ENCODE results near the gene ICAM5.

- PRO-cap = no peak
These were observed 15.5 kb downstream of the HNRNPM start for GRCh38 chr19:8460257-8460734.

DNA sequence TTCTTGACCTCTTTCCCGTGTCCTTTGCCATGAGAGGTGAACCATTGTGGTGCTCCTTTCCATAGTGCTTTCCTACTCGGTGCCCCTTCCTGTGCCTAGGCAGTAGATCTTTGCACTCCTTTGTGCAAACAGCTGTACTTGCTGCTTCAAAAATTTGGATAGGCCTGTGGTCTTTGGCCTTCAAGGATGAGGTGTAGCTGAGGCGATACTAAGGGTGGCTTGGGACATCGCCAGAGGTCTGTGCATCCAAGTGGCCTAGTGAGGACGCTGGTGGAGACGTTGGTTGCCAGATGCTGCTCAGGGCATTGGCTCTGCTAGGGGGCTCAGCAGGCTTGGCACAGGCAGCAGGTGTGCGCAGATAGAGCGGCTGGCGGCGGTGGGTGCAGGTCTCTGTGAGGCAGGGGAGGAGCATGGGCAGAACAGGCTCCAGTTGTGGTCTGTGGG lies 21.4 kb downstream of the PRAM1 start:
- PRO-cap = no peak

- PRO-cap = no peak
These were observed 2.3 kb downstream of the PRAM1 start for GRCh38 chr19:8500000-8500743.

DNA sequence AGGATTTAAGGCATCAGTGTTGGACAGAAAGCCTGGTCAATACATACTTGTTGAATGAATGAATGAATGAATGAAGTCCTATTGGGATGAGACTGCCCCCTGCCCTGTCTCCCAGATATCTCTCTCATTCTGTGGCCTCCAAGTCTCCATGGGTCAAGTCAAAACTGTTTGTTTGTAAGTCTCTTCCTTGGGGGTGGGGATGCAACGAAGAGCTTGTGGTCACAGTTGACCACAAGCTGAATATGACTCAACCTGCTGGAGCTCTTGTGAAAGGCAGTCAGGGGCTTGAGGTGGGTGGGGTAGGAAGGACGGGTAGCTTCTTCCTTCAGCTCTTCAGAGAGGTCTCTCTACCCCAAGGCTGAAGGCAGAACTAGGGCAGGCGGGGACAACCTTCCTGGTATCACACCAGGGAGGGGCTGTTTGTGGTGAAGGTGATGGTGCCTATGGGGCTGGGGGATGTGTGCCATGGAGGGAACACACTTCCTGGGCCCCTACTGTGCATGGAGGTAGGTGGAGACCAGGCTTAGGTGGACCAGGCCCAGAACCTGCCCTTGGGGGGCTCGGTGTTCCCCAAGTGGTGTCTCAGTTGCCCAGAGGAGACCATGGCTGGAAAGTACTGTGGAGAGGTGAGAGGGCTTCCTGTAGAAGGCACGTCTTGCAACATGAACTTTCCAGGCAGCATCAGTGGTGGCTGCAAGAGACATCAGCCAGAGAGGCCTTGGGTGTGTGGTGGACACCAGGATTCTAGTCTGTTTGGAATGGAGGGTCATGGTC lies 8.0 kb downstream of the MYO1F start:
- PRO-cap = no peak

- PRO-cap = no peak
These were observed 15.2 kb upstream of the SHFL start for GRCh38 chr19:10070571-10071595.

GRCh38 chr19:10114959-10115645 lies 3.6 kb downstream of the P2RY11 start:
- PRO-cap = bidirectional peak, plus-strand start at chr19:10115527, minus-strand start at chr19:10115327

- PRO-cap = no peak
These were observed 3.6 kb downstream of the EIF3G start for GRCh38 chr19:10116220-10116433.

GRCh38 chr19:10142773-10143327 lies 23.2 kb upstream of the EIF3G start:
- PRO-cap = no peak

DNA sequence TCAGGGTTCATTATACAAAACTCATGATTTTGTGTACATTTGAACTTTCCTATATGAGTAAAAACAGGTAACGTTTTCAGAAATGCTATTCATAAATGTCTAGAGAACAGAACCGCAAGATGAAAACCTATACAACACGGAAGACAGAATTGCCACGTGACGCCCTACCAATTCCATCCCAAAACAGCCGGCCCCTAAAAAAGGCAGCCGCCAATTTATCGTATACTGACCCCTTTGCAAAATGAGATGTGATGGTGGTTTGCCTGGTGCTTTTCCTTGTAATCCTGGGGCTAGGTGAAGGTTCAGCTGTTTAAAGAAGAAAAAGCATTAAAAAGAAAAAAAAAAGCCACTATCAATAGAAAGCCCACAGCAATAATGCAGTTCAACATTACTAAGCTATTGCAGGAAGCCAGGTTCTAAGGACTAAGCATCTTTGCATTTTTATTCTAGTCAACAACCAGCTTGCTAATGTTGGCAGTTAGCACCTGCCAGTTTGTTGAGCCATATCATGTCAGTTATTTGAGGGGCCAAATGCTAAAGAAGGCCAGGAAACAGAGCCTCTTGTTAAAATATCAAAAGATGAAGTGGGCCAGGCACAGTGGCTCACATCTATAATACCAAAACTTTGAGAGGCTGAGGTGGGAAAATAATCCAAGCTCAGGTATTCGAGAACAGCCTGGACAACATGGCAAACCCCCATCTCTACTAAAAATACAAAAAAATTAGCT lies 17.5 kb downstream of the DNMT1 start:
- PRO-cap = no peak

GRCh38 chr19:10237566-10238017 lies 6.5 kb upstream of the S1PR2 start:
- PRO-cap = no peak

DNA sequence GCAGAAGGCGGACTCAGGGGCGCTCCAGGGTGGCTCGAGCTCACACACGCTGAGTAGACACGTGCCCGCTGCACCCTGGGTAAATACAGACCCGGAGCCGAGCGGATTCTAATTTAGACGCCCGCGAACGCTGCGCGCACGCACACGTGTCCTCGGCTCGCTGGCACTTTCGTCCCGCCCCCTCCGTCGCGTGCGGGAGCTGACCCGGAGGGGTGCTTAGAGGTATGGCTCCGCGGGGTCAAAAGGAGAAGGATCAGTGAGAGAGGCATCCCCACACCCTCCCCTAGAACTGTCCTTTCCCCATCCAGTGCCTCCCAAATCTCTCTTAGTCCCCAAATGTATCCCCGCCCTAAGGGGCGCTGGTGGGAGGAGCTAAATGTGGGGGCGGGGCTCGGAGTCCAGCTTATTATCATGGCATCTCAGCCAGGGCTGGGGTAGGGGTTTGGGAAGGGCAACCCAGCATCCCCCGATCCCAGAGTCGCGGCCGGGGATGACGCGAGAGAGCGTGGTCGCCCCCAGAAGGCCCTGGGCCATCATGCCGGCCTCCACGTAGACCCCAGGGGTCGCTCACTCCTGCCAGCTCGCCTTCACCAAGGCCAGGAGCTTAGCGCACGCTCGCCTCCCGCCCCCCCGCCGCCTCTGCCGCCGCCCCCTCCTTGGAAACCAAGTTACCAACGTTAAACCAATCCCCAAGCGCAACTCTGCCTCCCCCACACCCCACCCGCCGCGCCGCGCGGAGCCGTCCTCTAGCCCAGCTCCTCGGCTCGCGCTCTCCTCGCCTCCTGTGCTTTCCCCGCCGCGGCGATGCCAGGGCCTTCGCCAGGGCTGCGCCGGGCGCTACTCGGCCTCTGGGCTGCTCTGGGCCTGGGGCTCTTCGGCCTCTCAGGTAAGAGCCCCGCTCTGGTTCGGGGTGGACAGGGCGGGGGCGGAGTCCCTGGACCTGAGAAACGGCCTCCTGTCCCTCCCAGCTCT lies at the start of gene ICAM5:
Gene ICAM5 (plus strand): TSS at position 713 of the 972 bp plus-strand sequence.
- PRO-cap = bidirectional peak, plus-strand start at position 116 of the sequence, minus-strand start at position 87 of the sequence; bidirectional peak, plus-strand start at position 435 of the sequence, minus-strand start at position 327 of the sequence

DNA sequence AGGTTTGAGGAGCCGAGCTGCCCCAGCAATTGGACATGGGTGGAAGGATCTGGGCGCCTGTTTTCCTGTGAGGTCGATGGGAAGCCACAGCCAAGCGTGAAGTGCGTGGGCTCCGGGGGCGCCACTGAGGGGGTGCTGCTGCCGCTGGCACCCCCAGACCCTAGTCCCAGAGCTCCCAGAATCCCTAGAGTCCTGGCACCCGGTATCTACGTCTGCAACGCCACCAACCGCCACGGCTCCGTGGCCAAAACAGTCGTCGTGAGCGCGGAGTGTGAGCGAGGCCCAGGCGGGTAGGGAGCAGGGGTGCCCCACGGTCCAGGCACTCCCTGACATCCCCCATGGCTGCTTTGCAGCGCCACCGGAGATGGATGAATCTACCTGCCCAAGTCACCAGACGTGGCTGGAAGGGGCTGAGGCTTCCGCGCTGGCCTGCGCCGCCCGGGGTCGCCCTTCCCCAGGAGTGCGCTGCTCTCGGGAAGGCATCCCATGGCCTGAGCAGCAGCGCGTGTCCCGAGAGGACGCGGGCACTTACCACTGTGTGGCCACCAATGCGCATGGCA lies 4.4 kb downstream of the ICAM5 start:
- PRO-cap = no peak

DNA sequence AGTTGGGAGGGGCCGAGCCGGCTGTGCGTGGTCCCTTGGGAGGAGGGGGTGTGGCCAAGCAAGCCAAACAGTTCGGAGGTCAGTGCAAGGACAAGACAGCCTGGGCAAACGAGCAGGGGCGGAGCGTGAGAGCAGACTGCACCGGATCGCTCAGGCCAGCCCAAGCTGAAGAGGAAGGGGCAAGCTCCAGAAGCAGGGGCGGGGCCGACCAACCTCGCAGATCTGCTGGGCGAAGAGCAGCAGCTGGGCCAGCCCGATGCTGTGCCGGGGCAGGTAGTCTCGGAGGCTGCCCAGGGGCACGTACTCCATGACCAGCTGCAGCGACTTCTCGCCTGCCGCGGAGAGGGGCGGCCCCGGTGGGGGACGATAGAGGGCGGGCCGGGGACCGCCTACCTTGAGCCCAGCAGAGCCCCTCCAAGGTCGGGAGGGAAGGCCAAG lies 13.9 kb upstream of the ICAM3 start:
- PRO-cap = no peak

- PRO-cap = no peak
These were observed 7.4 kb downstream of the CDC37 start for GRCh38 chr19:10395996-10396251.

GRCh38 chr19:10419415-10420423 lies 619 bp upstream of the PDE4A start:
- PRO-cap = bidirectional peak, plus-strand start at chr19:10419724, minus-strand start at chr19:10419775; bidirectional peak, plus-strand start at chr19:10419994, minus-strand start at chr19:10419985; bidirectional peak, plus-strand start at chr19:10420482, minus-strand start at chr19:10420215

DNA sequence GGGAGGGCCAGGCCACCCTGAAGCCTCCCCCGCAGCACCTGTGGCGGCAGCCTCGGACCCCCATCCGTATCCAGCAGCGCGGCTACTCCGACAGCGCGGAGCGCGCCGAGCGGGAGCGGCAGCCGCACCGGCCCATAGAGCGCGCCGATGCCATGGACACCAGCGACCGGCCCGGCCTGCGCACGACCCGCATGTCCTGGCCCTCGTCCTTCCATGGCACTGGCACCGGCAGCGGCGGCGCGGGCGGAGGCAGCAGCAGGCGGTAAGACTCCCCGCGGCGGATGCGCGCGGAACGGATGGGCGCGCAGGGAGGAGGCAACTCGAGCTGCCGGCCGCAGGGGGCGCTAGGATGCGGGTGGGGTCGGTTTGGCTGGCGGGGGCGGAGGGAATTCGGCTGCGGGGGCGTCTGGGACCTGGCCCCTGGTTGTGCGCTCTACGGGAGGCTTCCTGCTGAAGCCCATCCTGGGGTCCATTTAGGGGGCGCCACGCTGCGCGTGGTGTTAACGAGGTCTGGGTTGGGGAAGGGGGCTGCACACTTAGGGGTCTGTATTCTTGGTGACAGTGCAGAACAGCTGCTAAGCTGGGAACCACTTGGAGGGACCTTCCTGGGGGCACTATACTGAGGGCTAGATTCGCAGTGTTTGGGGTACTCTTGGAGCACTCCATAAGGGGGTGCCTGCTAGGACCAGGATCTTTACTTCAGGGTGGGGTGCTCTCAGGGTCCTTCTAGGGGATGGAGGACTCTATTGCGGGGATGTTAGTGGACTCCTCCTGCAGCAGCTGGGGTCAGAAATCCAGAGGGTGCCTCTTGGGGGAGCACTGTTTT lies 698 bp downstream of the PDE4A start:
- PRO-cap = bidirectional peak, plus-strand start at position 533 of the sequence, minus-strand start at position 221 of the sequence

DNA sequence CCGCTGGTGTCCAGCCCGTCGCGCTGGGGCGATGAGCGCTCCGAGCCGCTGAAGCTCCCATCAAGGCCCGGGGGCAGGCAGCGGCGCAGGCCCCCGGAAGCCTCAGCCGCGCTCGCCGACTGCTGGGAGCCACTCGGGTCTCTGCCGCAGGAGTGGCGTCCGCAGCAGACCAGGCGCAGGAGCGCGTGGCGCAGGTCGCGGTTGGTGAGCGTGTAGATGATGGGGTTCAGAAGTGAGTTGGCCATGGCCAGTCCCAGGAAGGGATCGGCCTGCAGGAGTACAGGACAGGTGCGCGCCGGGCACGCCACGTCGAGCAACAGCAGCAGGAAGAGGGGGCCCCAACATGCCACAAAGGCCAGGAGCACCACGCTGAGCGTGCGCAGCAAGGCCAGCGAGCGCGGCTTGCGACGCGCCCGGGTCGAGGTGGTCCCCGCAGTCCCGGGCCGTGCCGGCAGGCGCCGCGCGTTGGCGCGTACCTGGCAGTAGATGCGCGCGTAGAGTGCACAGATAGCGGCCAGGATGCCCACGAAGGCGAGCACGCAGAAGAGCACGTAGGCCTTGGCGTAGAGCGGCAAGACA lies 3.3 kb downstream of the S1PR5 start:
- PRO-cap = no peak

DNA sequence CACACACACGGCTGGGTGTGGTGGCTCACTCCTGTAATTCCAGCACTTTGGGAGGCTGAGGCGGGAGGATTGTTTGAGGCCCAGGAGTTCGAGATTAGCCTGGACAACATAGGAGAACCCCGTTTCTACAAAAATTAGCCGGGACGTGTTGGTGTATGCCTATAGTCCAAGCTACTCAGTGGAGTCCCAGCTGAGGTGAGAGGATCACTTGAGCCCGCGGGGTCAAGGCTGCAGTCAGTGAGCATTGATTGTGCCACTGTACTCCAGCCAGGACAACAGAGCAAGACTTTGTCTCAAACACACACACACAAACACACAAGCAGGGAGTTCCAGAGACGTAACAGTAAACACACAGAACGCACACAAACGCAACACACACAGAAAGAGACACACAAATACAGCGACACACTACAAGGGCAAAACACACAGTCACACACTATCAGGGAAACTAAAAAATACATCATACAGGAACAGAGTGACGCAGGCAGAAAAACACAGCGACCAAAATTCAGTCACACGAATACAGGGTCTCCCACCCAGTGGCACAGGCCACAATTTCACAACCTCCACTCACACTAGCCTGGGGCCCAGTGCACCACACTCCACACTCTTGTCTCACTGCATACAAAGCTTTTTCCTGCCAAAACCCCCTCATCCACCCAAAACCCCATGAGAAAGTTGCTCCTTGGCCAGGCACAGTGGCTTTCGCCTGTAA lies 1.5 kb downstream of the S1PR5 start:
- PRO-cap = no peak

- PRO-cap = no peak
These were observed 8.7 kb downstream of the ATG4D start for GRCh38 chr19:10552344-10552927.

DNA sequence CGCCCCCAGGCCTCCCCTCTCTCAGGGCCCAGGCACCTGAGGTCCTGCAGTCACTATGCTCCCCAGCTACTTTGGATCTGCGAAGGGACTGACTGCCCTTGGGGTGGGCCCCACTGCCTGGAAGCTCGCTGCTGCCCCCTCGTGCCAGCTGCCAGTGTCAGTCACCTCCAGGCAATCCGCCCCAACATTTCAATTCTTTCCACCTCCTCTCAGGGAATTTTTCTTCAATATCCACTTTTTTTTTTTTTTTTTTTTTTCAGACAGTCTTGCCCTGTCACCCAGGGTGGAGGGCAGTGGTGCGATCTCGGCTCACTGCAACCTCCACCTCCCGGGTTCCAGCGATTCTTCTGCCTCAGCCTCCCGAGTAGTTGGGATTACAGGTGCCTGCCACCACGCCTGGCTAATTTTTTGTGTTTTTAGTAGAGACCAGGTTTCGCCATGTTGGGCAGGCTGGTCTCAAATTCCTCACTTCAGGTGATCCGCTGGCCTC lies 9.3 kb upstream of the ILF3 start:
- PRO-cap = unidirectional peak, minus-strand start at position 73 of the sequence